Foreskin keratinocyte (primary cell): ENCODE results near the genes RRP9 and ACY1.

DNA sequence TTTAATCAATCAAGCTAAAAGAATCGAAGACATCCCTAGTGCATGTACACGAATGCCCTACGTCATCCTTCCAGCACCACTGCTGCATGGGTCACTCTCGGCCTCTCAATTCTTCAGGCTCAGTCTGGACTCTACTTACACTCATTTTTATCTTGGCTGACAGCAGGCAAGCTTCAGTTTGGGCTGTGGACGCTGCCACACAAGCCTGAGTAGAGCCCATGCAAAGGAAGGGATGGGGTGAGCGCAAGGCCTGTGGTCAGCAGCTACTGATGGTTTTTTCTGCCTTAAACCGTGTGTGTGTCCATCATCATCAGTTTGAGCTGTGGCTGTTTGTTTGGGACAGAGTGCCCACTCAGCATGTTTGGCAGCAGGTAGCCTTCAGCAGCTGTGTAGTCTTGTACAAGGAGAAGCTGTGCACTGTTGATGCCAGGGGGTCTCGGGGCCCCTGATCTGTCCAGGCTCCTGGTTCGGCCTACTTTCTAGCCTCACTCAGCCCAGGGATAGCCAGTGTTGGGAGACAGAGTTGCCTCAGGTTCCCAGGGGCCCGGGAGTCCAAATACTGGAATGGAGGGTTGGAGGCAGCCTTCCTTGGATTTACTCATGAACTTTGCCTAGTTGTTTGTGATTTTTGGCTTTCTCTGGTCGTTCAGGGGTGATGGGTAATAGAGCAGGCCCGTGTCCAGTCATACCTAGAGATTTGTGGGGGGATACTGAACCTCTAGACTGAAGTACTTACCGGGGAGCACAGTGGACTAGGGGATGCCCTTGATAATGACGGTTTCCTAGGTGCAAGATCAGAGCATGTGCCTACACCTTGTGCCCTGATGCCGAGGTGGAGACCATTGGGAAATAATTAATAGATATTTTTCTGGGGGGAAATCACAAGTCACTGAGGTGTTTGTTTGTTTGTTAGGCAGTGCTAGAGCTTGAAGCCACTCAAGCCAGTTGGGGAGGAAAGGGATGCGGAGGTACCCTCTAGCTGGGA is 3.6 kb downstream of the RBM15B start:
- RAMPAGE, total RNA = no peak

- RAMPAGE, total RNA = no peak
Observed at GRCh38 chr3:51441423-51442059, 50.5 kb downstream of the RBM15B start.

DNA sequence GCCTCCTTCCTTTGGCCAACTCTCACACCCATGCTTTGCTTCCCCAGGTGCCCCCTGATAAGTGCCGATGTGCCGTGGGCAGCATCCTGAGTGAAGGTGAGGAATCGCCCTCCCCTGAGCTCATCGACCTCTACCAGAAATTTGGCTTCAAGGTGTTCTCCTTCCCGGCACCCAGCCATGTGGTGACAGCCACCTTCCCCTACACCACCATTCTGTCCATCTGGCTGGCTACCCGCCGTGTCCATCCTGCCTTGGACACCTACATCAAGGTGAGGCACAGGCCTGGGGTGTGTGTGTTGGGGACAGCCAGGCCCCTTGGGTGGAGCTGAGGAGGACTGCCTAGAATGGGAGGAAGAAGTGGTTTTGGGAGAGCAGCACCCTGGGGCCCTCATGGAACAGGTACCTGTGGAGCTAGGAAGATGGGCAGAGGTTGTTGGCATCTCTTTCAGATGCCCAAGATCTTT is 13.3 kb downstream of the TEX264 start:
- RAMPAGE, total RNA = no peak

DNA sequence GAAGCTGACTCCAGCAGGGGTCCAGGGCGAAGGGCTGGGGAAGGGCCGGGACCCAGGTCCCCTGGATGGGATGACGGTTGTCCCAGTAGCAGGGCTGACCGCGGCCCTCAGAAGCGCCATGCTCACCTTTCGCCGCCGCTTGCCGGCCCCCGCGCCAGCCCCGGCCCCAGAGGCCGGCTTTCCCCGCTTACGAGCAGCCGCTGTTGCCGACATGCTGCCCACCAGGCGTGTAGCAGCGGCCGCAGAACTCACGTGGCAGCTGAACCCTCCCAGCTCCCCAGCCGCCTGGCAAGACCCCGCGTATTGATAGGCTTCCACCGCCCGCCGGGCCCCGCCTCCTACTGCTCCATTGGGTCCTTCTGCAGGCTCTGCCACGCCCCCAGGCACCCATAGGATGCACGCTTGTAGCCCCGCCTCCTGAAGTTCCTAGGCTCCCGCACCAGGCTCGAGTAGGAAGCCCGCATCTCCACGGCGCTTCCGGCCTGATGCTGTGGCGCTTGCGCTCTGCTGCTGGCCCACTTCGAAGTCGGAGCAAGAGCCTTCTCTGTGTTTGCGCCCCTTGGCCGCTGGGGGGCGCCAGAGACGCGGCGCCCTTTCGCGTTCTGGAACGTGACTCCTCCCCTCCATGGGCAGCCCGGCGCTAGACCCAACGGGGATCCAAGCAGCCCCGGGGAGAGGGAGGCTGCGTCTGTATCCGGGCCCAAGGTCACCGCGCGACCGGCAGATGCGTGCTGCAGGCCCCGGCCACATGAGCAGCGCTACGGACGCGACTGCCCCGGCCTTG is at the start of gene RRP9:
Gene RRP9 (minus strand): TSS at position 250 of the 784 bp plus-strand sequence.
- RAMPAGE, total RNA = start-site peak on the minus strand centred at position 242 of the sequence, 39 bp wide, 121 and 76 reads in 2 replicates

DNA sequence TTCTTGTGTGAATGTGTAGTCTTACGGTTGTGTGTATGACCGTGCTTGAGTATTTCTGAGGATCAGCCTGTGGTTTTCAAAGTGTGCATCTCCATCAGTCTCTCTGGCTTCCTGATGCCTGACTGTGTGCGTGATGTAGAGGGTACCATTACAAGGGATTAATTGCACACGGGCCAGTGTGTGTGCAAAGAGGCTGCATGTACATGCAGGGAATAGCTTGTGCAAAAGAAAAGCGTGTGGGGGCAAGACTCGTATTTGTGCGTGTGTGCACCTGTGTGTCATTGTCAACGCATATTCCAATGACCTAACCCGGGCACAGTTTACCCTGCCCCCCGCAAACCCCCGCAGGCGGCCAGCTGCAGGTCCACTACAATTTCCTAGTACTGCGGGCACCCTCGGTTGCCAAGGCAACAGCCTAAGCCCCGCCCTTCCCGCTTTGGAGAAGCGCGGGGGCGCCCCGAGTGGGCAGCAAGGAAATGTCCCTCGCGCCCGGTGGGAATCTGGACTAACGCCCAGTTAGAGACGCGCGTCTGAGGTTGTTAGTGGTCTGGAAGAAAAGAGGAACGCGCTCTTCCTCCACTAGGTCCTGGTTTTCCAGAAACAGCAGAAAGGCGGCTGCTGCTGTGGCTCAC is 875 bp downstream of the ABHD14A start:
- RAMPAGE, total RNA = no peak

GRCh38 chr3:51982735-51983827 is at the start of gene ACY1:
Gene ACY1 (plus strand): TSS chr3:51983535.
- RAMPAGE, total RNA = no peak

GRCh38 chr3:51993524-51994770 is 1.7 kb downstream of the RPL29 start:
- RAMPAGE, total RNA = no peak

DNA sequence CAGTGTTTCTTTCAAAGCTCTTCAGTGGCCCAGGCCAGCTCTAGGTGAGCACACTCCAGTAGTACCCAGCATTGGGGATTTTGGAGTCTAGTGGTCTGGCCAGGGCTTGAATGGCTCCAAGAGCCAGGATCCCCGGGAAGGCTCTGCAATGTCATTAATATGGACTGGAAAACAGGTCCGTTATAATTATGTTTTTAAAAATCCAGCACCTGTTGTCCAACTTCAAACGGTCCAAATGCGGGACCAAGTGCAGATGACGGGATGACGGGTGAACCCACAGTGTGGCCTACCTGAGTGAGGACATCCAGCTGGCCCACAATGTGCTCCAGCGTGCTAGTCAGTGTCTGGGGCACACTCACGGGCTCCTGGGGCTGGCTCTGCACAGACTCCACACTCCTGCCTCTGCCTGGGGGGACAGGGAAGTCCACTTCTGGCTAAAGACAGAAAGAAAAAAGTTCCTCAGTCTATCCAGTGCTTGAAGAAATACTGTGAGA is 40.0 kb upstream of the DUSP7 start:
- RAMPAGE, total RNA = no peak

GRCh38 chr3:52192808-52193426 is 5.0 kb upstream of the ALAS1 start:
- RAMPAGE, total RNA = no peak

- RAMPAGE, total RNA = no peak
Observed at GRCh38 chr3:52225969-52226298, 489 bp upstream of the TLR9 start.

GRCh38 chr3:52248845-52249412 is 3.4 kb downstream of the PPM1M start:
- RAMPAGE, total RNA = no peak

DNA sequence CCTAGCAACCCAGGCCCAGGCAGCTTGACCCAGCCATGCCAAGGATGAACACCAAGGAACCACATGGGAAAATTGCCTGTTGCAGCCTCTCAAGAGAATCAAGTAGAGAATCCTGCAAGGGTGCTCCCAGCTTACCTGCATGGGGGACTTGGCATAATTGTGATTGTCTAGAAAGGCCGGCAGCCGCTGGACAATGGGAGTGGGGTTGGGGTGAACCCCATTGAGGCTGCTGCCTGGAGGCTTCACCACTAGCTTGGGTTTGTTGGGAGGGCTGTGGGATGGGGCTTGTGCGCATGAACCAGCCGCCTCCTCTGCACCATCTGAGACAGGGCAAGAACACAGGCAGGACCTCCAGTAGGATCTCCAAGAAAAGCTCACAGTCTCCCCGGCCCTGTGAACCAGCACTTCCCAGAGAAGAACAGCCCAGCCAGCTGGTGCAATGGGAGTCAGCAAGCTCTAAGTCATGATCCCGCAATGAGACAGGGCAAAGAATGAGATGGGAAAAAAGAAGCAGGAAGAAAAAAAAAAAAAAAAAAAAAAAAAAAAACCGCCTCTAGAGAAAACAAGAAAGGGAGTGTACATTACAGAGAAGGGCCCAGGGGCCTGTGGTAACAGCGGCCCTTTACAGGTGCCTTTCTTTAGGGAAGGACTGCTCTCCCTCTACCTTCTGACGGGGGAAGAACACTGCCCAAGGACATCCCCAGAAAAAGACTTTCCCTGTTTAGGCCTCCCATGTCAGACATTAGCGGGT is 4.7 kb downstream of the BAP1 start:
- RAMPAGE, total RNA = no peak

DNA sequence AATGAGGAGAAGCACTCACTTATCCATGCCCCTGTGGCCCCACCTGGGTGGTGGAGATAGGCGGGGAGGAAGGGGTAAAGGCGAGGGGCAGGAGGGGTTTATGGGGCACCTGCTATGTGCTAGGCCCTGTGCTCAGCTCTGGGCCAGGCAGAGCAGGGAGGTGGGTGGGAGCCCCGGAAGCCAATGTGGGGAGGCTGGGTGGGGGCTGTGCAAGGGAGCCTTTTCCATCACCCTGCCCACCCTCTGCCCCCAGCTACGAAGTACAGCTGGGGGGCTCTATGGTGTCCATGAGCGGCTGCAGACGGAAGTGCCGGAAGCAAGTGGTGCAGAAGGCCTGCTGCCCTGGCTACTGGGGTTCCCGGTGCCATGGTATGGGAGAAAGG is 6.2 kb downstream of the STAB1 start:
- RAMPAGE, total RNA = no peak

DNA sequence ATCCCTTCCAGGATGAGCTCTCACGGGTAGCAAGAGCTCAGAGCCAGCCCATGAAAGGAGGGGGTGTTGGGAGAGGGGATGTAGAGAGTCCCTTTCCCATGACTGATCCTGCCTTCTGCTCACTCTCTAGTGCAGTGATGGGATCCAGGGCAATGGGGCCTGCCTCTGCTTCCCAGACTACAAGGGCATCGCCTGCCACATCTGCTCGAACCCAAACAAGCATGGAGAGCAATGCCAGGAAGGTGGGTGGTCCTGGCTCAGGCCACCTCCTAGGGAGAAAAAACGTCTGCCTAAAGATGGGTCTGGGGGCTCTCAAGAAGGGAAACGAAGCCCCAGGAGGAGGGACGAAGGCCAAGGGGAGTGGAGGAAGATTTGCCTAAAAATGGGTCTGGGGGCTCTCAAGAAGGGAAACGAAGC is 13.9 kb downstream of the STAB1 start:
- RAMPAGE, total RNA = no peak

- RAMPAGE, total RNA = no peak
Observed at GRCh38 chr3:52594976-52595502, 58.6 kb downstream of the UQCC5 start.

DNA sequence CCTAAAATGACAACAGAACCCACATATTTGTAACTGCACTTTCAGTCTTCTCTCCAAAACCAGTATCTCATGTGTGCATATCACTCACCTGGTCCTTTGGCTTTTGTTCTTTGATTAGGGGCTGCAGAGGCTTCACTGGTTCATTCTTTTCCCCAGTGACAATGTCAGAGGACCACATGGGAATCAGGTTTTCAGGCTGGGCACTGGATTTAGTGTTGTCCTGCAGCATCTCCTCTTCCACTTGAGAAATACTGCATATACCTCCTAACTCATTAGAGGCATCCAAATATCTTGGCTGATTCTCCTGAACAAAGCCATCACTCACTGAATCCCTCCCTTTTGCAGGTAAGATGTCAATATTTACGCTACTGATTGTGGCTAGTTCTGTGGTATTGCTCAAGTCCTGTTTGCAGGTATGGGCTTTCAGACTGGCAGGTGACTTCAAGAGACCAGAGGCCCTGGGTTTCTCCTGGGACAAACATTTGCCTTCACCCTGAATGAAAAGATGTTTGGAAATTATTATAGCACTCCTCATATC is 18.8 kb downstream of the NEK4 start:
- RAMPAGE, total RNA = no peak

DNA sequence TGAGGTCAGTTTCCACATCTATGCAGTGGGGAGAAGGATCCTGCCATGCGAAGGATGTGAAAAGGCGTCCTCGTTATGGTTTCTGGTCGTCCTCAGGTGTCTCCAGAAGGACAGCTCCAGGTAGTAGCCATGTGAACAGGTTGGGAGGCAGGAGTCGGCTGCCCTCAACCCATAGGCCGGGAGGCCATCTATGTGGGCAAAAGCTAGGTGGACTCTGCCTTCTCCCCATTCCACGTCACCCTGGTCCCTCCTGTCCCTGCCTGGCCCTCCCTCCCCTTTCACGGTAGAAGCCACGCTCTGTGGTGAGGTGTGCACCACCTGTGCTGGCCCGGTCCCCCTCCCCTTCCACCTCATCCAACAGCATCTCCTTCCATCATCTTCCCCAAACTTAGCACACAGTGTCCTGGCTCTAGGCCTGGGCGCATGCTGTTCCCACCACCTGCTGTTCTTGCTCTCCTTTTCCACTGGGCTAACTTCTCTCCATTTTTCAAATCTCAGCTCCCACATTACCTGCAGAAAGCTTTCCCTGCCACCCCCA is 16.4 kb downstream of the ITIH3 start:
- RAMPAGE, total RNA = no peak

GRCh38 chr3:52838944-52839725 is 4.3 kb upstream of the MUSTN1 start:
- RAMPAGE, total RNA = no peak

GRCh38 chr3:52844134-52844759 is 9.4 kb upstream of the MUSTN1 start:
- RAMPAGE, total RNA = no peak

- RAMPAGE, total RNA = no peak
Observed at GRCh38 chr3:53163142-53164082, 2.4 kb downstream of the PRKCD start.